ENCODE measurements around the genes MEPCE and AGFG2.

- RRBS = no CpG with 5 or more reads among the region's 6 CpGs
Measured at GRCh38 chr7:100077096-100077582, 4.4 kb downstream of the ZNF3 start.

- RRBS = no CpG with 5 or more reads among the region's 14 CpGs
Measured at GRCh38 chr7:100092890-100093486, 4.2 kb downstream of the COPS6 start.

GRCh38 chr7:100166209-100166724 lies 2.1 kb downstream of the GAL3ST4 start:
- RRBS = 62% methylated on average over 1 of the region's 9 CpGs

GRCh38 chr7:100340921-100341704 lies 16.8 kb upstream of the PILRB start:
- RRBS = no CpG with 5 or more reads among the region's 8 CpGs

DNA sequence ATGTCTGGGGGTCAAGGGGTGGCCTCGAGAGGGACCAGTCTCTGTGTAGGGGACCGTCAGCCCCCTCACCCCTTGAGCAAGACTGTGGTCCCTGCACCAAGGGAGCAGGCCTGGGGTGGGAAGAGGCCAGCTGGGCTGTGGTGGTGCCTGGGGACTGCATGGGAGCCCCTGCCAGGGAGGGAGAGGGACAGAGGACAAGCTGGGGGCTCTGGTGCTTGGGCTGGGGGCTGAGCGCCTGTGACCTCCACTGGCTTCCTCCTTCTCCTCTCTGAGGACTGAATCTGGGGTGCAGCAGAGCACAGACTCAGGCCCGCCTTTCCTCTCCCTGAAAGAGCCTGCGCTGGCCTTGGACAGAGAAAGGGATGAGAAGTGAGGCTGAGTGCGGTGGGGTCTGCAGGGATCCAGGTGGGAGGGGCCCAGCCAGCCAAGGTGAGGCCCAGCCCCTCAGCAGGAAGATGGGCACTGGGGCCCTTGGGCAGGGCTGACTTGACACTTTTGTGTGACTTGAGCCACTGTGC lies 691 bp upstream of the PILRB start:
- RRBS = no CpG with 5 or more reads among the region's 6 CpGs

- RRBS = no CpG with 5 or more reads among the region's 7 CpGs
Measured at GRCh38 chr7:100359281-100359710, 1.4 kb downstream of the PILRB start.

GRCh38 chr7:100364086-100365099 lies 6.5 kb downstream of the PILRB start:
- RRBS = no CpG with 5 or more reads among the region's 9 CpGs

GRCh38 chr7:100366778-100367004 lies 6.6 kb upstream of the PILRA start:
- RRBS = no CpG with 5 or more reads among the region's 7 CpGs

DNA sequence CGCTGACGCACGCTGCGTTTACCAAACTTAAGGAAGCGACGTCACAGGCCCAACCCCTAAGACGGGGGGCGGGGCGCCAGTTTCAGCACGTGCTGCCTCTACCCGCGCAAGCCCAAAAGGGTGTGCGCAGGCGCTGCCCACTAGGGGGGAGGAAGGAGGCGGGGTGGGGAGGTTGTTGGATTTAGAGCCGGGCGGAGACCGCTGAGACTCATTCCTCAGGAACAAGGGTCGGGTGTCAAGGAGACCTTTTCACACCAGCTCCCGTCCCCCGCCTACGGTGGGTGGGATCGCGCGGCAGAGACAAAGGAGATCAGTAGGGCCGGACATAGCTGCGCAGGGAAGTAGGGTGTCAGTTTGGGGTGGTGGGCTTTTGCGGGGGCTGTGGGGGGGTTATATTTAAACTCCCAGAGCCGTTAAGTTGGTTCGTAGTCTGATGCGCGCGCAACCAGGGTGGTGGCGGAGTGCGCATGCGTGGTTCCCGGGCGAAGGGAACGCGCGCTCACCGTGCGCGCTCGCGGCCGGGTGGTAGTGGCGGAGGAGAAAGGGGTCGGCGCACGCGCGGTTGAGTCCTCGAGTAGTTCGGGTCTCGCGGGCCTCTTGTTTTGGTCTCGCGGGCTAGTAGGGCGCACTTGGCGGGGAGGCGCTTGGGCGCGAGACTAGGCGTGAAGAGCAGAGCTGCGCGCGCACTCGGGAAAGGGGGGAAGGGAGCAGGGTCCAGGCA lies at the start of gene MEPCE:
MEPCE (plus strand) TSS at position 595 of the 721 bp plus-strand sequence.
- RRBS = 2% methylated on average over 11 of the region's 69 CpGs

DNA sequence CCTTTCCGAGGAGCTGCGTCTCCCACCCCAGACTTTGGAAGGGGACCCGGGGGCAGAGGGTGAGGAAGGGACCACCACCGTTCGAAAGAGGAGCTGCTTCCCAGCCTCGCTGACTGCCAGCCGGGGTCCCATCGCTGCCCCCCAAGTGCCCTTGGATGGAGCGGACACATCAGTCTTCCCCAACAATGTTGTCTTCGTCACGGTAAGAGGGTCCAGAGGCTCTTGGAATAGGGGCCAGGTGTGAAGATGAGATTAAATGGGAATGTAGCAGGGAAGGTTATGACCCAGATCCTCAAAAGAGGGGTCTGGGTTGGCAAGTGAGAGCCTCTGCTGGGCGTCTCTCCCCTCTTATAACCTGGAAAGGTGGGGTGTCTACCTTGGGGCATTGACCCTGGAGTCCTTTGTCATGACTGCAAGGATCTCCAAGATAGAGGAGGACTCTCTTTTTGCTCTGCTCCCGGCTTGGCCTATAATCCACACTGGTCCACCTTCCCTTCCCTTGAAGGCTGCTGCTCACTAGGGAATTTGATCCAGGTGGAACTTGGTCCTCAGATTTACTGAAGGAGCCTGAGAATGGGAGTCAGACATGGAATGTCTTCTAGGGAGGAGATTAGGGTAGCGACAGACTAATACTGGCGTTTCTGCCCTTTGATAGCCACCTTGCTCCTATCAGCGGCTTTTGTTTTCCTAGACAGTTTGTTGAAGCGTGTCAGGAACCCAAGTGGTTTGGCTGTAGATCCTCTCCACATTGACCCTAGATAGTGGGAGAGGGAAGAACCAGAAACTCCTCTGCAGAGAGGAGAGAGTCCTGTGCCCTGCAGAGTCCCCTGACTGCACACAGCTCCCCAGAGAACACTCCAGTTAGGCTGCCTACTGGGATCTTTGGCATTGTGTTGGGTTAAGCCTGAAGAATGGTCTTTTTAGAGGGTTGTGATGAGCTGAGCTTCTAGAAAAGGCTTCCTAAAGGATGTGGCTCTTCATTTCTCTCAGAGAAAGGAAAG lies 2.2 kb downstream of the MEPCE start:
- RRBS = 86% methylated on average over 5 of the region's 17 CpGs

DNA sequence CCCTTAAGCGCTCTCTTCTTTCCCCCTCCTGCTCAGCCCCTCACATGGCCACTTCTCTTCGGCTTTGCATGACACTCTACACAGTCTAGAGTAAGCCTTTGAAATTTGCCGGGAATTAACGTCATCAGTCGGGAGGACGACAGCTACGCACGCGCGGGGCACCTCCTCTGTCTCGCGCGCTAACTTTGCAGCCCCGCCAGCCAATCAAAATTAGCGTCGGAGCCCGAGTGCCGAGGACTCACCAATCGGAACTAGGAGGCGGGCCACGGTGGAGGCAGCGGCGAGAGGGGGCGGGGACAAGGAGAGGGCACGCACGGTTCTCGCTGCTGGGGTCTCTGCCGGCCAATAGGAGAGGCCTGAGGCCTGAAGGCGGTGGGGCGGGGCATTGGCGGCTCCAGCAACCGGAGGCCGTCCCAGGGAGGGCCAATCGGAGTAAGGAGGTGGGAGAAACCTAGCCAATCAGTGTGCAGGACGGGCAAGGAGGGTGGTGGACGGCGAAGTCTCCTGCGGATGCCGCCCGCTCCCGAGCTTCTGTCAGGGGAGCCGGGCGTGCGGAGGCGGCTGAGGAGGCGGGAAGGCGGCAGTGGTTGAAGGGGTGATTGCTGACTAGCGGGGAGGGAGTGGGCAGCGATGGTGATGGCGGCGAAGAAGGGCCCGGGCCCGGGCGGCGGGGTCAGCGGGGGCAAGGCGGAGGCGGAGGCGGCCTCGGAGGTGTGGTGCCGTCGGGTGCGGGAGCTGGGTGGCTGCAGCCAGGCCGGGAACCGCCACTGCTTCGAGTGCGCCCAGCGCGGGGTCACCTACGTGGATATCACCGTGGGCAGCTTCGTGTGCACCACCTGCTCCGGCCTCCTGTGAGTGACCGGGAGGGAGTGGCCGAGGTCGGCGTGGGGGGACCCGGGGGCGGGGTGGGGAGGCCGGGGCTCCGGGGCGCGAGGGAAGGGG lies at the start of gene AGFG2:
AGFG2 (plus strand) TSS at position 487 of the 942 bp plus-strand sequence.
- RRBS = 4% methylated on average over 33 of the region's 83 CpGs

- RRBS = no CpG with 5 or more reads among the region's 8 CpGs
Measured at GRCh38 chr7:100565814-100566276, 7.9 kb downstream of the SAP25 start.

- RRBS = 41% methylated on average over 4 of the region's 23 CpGs
Measured at GRCh38 chr7:100582335-100583031, 3.4 kb downstream of the LRCH4 start.

DNA sequence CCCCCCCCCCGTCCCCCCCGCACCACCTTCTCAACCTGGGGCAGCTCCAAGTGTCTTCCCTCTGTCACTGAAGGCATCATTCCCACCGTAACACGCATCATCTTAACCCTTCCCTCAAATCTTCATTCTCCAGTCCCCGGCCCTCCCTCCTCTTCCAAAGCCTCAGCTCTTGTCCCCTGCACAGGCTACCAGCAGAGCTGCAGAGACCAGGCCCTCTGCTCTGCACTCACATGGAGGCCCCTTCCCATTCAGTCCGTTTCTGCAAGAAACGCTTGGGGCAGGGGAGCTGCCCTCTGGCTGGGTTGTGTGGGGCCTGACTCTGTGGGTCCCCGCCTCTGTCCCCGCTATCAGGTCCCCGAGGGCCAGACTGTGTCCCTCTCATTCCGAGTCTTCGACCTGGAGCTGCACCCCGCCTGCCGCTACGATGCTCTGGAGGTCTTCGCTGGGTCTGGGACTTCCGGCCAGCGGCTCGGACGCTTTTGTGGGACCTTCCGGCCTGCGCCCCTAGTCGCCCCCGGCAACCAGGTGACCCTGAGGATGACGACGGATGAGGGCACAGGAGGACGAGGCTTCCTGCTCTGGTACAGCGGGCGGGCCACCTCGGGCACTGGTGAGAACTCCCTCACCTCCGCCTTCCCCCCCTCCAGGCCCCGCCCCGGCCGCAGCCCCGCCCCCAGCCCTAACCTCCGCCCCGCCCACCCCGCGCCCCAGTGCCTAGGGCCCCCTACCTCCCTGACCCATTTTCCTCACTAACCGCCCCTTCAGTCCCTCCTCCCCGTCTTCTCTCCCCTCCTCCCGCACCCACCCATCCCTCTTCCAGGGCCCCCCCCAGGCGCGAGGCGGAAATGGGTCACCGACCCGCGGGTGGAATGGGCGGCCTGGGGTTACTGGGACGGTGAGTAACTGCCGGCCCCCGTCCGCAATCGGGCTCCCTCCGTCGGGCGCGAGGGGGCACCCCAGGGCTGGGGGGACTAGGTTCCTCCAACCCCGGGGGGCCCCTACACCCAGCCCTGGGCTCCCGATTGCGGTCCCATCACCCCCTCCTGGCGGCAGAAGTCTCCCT lies 1.8 kb downstream of the PCOLCE start:
- RRBS = 4% methylated on average over 7 of the region's 62 CpGs

DNA sequence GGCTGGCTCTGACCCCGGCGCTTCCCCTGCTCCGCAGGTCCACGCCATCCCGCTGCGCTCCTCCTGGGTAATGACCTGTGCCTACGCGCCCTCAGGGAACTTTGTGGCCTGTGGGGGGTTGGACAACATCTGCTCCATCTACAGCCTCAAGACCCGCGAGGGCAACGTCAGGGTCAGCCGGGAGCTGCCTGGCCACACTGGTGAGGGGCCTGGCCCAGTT lies 3.8 kb downstream of the GNB2 start:
- RRBS = no CpG with 5 or more reads among the region's 12 CpGs

- RRBS = 75% methylated on average over 3 of the region's 43 CpGs
Measured at GRCh38 chr7:100682087-100683247, 8.9 kb downstream of the GNB2 start.

- RRBS = 90% methylated on average over 24 of the region's 43 CpGs
Measured at GRCh38 chr7:100822163-100823113, 4.9 kb downstream of the EPHB4 start.

GRCh38 chr7:100826336-100826559 lies 1.1 kb downstream of the EPHB4 start:
- RRBS = no CpG with 5 or more reads among the region's 8 CpGs

DNA sequence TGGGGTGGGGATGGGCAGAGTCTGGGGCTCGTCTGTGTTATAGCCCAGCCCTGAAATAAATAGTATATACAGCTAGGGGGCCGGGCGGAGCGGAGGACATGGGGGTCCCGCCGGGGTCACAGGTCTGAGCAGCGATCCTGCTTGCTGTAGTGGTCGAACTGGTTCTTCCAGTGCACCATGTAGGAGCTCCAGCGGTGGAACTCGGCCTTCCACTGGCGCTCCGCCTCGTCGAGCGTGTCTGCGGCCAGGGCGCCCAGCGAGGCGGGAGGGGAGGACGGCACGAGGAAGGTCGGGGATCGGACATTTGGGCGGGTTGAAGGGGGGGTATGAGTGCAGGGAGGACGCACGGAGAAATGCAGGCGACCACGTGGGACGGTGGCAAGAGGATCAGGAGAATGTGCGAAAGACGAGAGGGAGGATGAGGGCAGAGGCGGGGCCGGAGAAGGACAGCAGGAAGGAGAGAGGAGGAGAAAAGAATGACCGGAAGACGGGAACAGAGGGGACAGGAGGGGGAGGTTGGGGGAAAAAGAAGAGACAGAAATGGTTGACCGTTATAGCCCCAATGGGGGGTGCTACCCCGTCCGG lies 675 bp upstream of the UFSP1 start:
- RRBS = 14% methylated on average over 6 of the region's 38 CpGs

DNA sequence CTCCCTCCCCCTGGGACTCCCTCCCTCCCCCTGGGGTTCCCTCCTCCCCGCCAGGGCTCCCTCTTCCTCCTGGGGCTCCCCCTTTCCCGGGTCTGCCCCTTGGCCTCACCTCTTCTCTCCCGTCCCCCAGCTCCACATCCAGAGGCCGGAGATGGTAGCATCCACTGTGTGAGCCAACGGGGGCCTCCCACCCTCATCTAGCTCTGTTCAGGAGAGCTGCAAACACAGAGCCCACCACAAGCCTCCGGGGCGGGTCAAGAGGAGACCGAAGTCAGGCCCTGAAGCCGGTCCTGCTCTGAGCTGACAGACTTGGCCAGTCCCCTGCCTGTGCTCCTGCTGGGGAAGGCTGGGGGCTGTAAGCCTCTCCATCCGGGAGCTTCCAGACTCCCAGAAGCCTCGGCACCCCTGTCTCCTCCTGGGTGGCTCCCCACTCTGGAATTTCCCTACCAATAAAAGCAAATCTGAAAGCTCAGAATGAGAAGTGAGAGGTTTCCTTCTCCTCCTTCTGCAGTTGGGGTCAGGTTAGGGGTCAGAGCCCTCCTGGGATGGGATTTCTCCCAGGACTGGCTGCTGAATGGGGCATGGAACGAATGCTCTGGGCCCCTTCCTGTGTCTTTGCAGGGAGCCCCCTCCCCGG lies 1.3 kb upstream of the MUC17 start:
- RRBS = 42% methylated on average over 8 of the region's 13 CpGs